Neural cell (in vitro differentiated cells): ENCODE measurements around a stretch of chr11.

- RAMPAGE, long total RNA = no peak
Observed at GRCh38 chr11:126132155-126132719, 69.6 kb upstream of the CDON start.

GRCh38 chr11:126261706-126262741 is 6.7 kb downstream of the SRPRA start:
- RAMPAGE, long total RNA = no peak

GRCh38 chr11:126267460-126268136 is 1.1 kb downstream of the SRPRA start:
- RAMPAGE, long total RNA = no peak

- RAMPAGE, long total RNA = no peak
Observed at GRCh38 chr11:126384368-126384869, 28.9 kb downstream of the ST3GAL4 start.

DNA sequence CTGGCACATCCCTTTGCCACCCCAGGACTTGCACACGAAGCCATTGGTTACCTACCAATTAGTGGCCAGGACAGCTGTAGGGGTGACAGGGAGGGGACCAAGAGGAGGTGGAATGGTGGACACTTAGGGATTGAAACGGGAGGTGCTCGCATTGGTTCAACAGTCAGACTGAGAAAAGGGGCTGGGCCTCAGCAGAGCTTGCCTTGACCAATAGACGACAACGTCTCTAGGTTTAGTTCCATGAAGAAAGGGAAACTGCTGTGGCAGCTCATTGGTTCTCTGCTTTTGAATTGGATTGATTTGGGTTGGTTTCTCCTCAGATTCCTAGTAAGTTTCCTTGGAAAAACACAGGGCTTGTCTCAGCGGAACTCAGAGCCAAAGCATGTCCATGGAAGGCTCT is 78.0 kb downstream of the ST3GAL4 start:
- RAMPAGE, long total RNA = no peak

- RAMPAGE, long total RNA = no peak
Observed at GRCh38 chr11:126465445-126466169, 110.1 kb downstream of the ST3GAL4 start.

DNA sequence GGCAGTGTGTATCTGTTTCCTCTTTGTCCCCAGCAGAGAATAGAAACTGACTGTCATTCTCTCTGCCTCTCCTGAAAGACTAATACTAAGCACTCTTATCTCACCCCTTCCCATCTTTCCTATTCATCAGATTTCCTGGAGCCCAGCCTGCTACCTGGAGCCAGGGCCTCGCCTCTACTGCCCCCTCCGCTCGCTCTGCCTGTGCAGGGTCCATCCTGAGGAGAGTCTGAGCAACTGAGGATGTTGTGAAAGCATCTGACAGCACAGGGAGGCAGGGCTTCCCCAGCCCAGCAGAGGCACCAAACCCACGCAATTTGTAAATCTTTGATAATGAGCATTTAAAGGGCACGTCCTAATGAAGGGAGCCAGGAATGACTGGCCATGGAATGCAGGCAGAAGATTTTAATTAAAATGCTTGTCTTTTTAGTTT is 273.2 kb downstream of the ST3GAL4 start:
- RAMPAGE, long total RNA = no peak

DNA sequence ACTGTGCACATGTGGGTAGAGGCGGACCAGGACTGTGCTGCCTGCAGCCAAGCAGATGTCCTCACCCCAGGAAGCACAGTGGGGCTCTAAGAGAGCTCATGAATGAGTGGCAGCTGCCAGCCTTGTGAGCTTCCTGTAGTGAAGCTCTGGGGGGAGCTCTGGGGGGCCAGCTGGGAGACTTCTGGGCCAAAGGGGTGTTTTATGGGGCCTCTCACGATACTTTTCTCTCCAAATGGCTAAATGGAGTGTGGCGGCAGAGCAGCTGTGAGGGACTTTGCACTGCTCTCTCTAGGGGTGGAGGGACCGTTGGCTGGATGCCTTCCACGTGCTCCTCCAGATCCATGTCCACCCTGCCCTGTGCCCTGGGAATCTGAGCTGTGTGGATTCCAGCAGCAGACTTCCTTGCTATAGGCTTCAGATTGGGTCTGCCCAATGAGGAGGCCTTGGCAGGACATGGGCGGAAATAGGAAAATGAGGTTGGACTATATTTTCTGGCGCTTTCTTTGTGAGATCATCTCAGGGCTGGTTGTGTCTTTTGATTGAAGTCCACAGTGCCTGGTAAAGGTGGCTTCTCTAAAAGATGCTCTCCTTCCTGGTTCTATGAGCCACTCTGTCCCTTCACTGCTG is 273.9 kb downstream of the ST3GAL4 start:
- RAMPAGE, long total RNA = no peak

DNA sequence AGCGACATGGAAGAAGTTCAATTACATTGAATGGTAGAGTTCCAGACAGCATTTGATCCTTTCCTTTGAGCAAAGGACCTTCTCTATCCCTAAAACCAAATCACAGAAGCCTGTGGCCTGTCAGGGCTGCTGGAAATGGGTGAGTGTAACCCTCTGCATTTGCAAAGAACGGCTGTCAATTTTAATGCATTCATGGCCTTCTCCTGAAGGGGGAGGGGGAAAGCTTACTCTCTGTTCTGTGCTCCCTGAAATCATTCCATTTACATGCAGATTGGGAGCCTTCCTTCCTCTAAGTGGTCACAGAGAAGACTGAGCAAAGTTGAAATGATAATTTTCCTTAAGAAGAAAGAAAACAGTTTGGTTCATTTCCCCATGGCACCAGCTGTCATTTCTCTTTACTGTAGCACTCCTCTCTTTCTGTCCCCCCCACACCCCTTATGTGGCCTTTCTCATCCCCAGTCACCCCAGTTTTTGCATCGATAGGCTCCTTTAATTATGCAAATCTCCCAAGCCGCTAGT is 109.3 kb upstream of the KIRREL3 start:
- RAMPAGE, long total RNA = no peak

GRCh38 chr11:128039661-128040174 is 547.6 kb downstream of the ETS1 start:
- RAMPAGE, long total RNA = no peak

DNA sequence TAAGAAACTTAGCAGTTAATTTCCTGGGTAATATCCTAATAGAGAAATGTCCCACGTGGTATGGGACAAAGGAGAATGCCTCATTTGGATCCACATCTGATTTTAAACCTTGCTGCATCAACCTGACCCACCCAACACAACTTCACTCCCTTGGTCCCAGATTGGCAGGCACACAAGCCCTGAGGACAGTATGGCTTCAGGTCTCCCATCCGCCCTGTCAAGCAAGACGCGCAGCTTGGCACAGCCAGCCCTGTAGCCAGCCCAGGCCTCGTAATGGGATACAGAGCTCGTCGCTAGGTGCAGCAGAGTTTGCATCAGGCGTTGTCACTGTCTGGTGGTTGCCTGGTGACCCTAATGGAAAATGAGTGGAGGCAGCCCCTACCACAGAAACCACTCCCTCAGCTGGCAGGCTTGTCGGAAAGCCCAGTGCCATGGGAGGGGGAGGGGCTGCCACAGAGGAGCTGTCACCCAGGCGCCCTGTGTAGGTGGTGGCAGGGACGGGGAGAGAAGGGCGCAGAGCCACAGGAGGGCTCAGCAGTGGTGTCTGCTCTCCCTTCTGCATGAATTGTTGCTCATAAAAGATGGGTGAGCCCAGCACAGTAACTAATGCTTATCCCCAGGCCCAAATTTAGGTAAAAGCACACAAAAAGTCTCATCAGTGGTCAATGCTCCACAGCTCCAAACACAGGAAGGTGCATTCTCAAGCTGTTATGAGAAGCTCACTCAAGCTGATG is 164.8 kb downstream of the ETS1 start:
- RAMPAGE, long total RNA = no peak

DNA sequence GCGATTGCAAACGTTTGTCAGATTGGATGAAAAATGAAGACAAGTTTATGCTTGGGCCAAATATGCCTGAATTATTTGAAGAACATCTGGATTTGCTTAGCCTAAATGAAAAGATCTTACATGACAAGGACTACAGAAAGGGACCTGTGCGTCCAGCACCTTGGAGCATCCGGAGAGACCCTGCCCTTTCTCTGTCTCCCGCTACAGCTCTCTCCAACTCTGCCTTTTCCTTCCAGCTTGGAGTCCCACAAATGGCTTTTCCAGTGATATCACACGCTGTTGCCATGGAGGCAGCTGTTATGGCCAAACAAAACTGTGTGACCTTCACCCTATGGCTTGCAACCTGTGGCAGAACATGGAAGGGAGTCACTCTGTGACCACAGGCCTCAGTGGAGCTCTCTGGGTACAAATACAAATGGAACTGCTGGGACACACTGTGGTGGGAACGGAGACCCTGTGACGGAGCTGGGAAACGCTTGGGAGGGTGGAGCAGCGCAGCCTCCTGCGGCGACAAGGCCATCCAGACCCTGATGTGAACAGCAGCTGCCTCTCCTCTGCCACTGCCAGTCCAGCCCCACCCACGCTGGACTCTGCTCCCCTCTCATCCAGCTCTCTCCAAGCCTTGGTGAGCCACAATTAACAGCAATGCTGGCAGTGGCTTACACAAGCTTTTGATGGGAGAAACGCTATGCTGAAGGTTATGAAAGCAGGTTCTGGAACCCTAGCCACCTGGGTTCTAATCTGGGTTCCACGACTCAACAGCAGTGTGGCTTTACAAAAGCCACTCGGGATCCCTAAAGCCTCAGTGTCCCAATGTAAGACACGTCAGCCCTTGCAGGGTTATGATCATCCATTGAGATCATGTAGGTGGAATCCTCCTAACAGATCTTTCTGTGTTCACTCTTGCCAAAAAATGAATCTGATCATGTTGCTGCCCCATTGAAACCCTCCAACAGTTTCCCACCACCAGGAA is 162.4 kb downstream of the ETS1 start:
- RAMPAGE, long total RNA = no peak

DNA sequence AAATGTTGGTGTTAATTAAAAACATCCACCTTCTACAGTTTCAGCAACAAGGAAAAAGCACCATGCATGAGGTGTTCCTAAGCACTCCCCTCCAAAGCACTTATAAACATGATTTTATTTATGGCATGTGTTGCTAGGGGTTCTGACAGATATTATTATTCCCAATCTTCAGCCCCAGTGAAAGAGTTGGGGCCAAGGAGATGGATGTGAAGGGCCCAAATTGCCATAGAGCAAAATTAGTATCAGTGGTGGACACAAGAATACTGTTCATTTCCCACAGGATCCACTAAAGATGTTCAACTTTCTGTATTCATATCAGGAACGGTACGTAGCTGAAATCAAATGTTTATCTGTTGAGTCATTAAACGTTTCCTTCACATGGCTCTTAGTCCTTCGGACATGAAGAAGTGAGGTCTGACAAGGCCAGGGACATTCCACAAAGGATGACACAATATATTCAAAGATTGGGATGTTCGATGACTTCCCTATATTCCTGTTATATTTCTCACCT is 129.2 kb downstream of the ETS1 start:
- RAMPAGE, long total RNA = no peak

DNA sequence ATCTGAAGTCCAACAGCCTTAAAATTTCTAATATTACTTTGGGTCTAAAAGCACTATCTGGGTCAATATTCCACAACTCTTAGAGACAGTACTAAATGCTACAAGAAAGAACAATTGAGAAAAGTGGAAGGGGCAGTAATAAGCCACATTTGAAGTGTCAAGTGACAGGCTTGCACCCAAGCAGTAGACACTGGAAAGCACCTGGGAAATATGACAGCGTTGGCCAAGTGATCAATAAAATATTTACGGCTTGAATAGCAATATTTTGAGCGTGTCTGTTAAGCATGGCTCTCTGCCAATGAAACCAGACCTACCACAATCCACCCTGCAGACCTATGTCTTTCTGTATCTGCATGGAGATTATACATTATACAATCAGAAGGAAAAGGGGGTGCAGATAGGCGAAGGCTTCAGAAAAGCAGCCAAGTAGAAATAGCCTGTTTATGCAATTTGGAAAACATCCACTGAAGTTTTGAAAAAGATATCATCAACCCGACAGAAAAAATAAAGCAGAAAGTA is 71.6 kb downstream of the ETS1 start:
- RAMPAGE, long total RNA = no peak

GRCh38 chr11:128525872-128526473 is 61.4 kb downstream of the ETS1 start:
- RAMPAGE, long total RNA = no peak

- RAMPAGE, long total RNA = no peak
Observed at GRCh38 chr11:128548285-128549238, 38.8 kb downstream of the ETS1 start.

- RAMPAGE, long total RNA = no peak
Observed at GRCh38 chr11:128563892-128564606, 23.3 kb downstream of the ETS1 start.

DNA sequence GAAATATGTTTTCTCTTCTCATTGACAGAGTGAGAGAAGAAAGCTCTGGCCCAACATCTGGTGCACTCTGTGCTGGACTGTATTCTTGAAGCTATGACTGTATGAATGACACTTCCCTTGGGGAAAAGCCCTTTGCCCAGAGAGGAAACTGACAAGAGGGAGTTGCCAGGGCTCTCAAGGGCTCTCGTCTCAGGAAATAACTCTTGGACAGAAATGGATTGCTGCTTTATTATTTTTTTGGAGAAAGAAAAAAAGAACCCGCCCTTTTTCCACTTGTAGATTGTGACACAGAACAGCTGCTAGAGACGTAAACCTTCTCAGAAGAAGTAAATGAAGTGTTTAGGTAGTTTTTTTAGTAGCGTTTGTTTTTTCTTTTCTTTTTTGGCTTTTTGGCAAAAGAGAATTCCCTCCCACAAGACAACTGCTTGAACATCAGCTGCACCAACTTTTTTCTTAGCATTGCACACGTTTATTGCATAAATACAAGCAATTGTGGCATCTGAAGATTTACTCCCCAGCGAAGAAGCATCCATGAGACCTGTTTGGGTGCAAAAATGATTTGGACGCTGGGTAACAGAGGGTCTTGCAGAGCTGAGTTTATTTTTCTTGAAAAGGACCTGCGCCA is 11.3 kb downstream of the ETS1 start:
- RAMPAGE, long total RNA = no peak

- RAMPAGE, long total RNA = no peak
Observed at GRCh38 chr11:128625387-128625866, 38.1 kb upstream of the ETS1 start.

- RAMPAGE, long total RNA = no peak
Observed at GRCh38 chr11:128685921-128686694, 7.8 kb upstream of the FLI1 start.